Adrenal gland (tissue), 7 donors: ENCODE data around the genes AGGF1 and SCAMP1.

GRCh38 chr5:76475753-76476696, 72.9 kb downstream of the IQGAP2 start:
- PRO-cap, 3 experiments = no peak in any of the 3 experiments
- RAMPAGE, long total RNA, 4 experiments = no peak in any of the 4 experiments
- RRBS = no CpG with 5 or more reads among the region's 6 CpGs

DNA sequence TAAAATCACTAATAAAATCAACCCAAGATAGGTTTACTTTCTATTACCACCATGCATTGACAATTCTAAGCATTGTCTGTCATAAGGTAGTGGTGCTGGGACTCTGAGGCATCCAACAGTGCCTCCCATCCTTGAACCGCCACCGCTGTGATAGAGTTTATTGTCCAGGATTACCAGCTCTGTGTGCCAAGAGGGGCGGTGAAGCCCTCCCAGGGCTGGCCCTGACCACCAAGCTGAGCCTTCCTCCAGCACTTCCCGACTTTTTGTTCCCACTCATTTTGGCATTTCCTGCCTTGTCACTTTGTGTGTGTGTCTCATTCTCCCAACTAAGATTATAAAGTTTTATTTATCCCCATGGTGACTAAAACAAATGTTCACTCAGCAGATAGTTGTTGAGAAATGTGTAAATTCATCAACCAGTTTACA, 2.4 kb downstream of the F2R start:
- PRO-cap, 3 experiments = peak in 2 of 3 experiments; most common minus-strand start position 152 of the sequence (in 2)
- RAMPAGE, long total RNA, 4 experiments = no peak in any of the 4 experiments
- RRBS = no CpG with 5 or more reads among the region's 4 CpGs

GRCh38 chr5:76736232-76736640, 20.3 kb downstream of the F2R start:
- PRO-cap, 3 experiments = peak in 2 of 3 experiments; most common minus-strand start chr5:76736341 (in 2)
- RAMPAGE, long total RNA, 4 experiments = no peak in any of the 4 experiments
- RRBS = no CpG with 5 or more reads among the region's 2 CpGs

DNA sequence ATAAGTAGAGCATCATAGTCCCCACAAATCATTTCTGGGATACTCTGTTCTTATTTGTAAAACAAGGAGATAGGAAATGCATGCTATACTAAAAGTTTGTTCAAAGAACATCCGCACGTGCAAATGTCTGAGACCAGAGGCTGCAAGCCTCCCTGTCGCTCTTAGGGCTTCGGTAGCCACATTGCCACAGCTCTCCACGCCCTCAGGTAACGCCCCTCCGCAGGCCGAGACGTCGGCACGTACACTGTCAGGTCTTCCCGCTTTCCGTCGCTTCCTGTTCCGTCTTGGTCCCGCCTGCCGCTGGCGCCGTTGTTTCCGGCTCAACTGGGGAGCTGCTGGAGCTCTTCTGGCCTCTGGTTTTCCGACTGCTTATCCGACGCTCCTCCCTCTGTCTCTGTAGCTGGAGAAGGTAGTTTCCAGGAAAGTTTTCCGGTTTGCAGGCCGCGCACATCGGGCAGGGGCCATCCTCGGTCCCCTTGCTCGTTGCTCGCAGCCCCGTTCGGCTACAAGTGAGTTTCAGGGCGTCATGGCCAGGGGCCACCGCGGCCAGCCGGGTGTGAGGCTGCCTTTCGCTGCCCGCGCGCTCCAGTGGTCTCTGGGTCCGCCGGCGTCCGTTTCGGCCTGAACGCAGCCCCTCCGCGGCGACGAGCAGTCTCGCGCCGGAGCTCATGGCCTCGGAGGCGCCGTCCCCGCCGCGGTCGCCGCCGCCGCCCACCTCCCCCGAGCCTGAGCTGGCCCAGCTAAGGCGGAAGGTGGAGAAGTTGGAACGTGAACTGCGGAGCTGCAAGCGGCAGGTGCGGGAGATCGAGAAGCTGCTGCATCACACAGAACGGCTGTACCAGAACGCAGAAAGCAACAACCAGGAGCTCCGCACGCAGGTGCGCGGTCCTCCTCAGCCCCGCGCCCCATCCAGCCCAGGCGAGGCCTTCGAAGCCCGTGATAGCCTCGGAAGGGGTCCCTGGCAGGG, at the start of gene AGGF1:
Gene AGGF1 (plus strand): TSS at position 306 of the 967 bp plus-strand sequence.
- PRO-cap, 3 experiments = peak in 3 of 3 experiments; most common plus-strand start position 323 of the sequence (in 3); most common minus-strand start position 163 of the sequence (in 2)
- RAMPAGE, long total RNA, 4 experiments = start-site peak on the plus strand in 1 of 4 experiments, centred at position 297 of the sequence, 44 reads per replicate
- RRBS = 2% methylated on average over 20 of the region's 82 CpGs

DNA sequence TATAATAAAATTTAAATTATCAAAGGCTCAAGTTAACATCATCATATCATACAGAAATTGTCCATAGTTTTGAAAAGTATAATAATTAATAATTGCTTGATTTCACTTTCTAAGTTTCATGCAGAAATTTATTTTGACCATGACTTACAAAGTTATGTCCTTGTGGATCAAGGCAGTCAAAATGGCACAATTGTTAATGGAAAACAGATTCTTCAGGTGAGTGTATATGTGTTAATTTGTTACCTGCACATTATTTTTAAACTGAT, 22.3 kb downstream of the AGGF1 start:
- PRO-cap, 3 experiments = no peak in any of the 3 experiments
- RAMPAGE, long total RNA, 4 experiments = no peak in any of the 4 experiments

- PRO-cap, 3 experiments = no peak in any of the 3 experiments
- RAMPAGE, long total RNA, 4 experiments = no peak in any of the 4 experiments
- RRBS = no CpG with 5 or more reads among the region's 6 CpGs
Measured at GRCh38 chr5:77062850-77063515, 24.1 kb downstream of the ZBED3 start.

GRCh38 chr5:77770994-77771494, 5.1 kb downstream of the TBCA start:
- PRO-cap, 3 experiments = no peak in any of the 3 experiments
- RAMPAGE, long total RNA, 4 experiments = no peak in any of the 4 experiments
- RRBS = no CpG with 5 or more reads among the region's 3 CpGs

DNA sequence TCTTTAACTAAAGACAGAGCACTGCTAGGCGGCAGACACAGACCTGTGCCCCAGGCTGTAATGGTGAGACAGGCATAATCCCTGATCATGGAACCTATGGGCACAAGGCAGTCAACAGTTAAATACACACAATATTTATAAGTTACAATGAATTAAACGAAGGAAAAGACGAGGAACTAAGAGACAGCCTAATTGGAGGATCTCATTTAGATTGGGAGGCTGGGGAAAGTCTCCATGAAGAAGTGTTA, 107.5 kb upstream of the TBCA start:
- PRO-cap, 3 experiments = no peak in any of the 3 experiments
- RAMPAGE, long total RNA, 4 experiments = no peak in any of the 4 experiments
- RRBS = no CpG with 5 or more reads among the region's 3 CpGs

DNA sequence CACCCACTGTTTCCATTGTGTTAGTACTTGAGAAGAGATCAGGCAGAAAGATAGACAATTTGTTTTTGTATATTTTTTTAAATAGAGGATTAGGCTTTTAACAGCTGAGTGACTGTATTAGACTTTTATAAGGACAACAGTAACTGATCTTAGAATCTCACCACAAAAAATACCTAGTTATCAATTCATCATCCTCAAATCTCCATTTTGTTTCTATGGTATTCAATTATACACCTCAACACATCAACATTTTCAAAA, 191.0 kb downstream of the AP3B1 start:
- PRO-cap, 3 experiments = no peak in any of the 3 experiments
- RAMPAGE, long total RNA, 4 experiments = no peak in any of the 4 experiments

DNA sequence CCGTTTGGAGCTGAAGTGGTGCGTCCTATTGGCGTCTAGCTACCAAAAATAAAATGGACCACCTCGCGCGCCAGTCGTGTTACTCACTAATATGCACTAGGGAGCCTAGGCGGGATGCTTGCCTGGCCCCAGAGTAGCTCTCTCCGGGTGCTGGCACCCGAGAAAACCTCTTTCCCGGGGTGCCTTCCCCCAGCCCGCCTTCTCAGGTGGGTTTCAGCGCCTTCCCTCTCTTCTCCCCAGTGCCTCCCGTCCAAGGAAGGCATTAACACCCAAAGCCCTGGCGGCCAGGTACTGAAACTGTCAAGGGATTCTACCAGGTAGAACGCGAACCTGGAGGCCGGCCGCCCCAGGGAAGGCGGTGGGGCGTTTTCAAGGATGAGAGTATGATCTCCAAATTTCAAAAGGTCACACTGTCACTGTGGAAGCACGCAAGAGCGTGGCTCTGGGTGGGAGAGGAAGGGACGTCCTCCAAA, 1.1 kb upstream of the AP3B1 start:
- PRO-cap, 3 experiments = no peak in any of the 3 experiments
- RAMPAGE, long total RNA, 4 experiments = no peak in any of the 4 experiments
- RRBS = no CpG with 5 or more reads among the region's 24 CpGs

DNA sequence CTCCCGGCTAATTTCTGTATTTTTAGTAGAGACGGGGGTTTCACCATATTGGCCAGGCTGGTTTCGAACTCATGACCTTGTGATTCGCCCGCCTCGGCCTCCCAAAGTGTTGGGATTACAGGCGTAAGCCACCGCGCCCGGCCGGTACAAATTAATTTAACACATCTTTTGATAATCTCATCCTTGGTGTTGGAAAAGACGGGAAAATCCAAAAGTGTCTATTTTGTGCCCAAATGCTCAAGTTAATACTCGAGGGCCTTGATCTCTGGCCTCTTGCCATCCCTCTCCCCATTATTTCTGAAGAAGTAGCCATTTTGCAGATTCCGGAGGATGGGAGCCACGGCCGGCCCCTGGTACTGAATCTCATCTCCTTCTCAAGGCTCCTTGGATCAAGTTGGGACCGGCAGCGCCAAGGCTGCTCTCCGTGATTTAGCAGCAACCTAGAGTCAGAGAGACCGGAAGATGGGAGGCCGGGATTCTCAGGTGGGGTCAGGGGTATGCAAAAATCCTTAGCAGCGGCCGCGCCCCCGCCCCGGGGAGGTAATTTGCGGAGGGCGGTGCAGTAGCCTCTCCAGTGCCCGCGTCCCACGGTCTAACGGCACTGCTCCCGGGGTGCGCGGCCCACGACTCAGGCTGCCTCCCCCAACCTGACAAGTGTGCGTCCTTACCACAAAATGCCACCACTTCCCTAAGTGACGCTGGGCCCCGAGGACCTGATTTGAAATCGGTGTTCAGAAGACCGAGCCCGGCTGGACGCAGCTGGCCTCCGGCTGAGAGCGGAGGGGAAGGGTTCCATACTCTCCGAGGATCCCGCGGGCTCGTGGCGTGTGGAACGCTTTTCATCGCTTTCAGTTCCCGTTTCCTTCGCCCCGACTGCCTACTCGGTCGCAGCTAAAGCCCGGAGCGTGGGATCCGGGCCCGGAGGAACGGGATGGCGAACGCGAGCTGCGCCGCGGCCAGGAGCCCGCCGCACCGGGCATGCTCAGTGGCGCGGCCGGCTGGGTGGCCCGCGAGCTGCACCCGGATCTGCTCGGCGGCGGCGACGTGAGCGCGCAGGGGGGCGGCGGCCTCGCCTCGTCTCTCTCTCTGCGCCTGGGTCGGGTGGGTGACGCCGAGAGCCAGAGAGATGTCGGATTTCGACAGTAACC, at the start of gene SCAMP1:
Gene SCAMP1 (plus strand): TSS at position 1,072 of the 1,148 bp plus-strand sequence.
- PRO-cap, 3 experiments = peak in 3 of 3 experiments; most common plus-strand start position 985 of the sequence (in 3); most common minus-strand start position 822 of the sequence (in 2)
- RAMPAGE, long total RNA, 4 experiments = start-site peak on the plus strand in 4 of 4 experiments, centred at positions 1,037 to 1,074 of the sequence, 518 to 1,868 reads per replicate; start-site peak on the minus strand in 1 of 4 experiments, centred at position 823 of the sequence, 41 reads per replicate
- RRBS = 1% methylated on average over 31 of the region's 94 CpGs

GRCh38 chr5:78498012-78498873, 137.8 kb downstream of the SCAMP1 start:
- PRO-cap, 3 experiments = no peak in any of the 3 experiments
- RAMPAGE, long total RNA, 4 experiments = no peak in any of the 4 experiments
- RRBS = no CpG with 5 or more reads among the region's 11 CpGs

DNA sequence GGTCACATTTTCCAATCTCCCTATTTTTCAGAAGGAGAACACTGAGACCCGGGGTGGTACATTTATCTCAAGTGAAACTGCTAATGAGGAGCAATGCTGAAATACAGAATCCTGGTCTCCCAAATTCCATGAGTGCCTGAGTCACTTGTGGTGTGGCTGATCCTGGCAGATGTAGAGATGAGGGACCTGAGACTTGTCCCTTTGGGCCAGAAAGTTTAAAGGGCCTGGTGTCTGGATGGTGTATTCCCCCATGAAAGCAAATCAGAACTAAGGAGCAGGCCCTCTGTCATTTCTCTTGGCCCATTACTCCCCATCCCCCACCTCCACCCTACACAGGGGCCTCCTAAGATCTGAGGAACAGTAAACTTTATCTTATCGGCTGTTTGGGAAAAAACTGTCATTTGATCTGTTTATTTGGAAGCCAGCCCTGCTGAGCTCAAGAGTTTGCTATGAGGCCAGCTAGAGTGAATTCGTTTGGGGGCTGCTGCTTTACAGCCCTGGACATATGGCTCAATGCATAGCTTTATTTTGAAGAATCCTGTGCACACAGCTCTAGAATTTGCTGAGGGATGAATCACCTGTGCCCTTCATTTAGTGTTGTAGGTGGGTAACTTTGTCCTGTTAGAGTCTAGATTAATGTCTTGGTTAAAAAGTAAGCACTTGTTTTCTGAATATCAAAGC, 140.2 kb downstream of the LHFPL2 start:
- PRO-cap, 3 experiments = peak in 1 of 3 experiments; most common plus-strand start position 462 of the sequence (in 1); most common minus-strand start position 269 of the sequence (in 1)
- RAMPAGE, long total RNA, 4 experiments = no peak in any of the 4 experiments
- RRBS = no CpG with 5 or more reads among the region's 3 CpGs

- PRO-cap, 3 experiments = peak in 1 of 3 experiments; most common plus-strand start chr5:78548017 (in 1)
- RAMPAGE, long total RNA, 4 experiments = no peak in any of the 4 experiments
- RRBS = no CpG with 5 or more reads among the region's 21 CpGs
Measured at GRCh38 chr5:78547498-78548483, 100.8 kb downstream of the LHFPL2 start.

DNA sequence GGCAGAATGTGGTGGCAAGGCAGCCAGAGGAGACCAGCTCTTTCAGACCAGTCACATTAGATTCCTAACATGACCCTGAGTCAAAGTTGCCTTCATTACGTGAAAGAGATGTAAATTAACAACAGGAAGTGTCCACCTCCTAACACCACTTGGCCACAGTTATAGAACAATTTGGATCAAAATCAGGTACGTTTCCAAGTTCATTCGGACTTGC, 91.2 kb downstream of the LHFPL2 start:
- PRO-cap, 3 experiments = no peak in any of the 3 experiments
- RAMPAGE, long total RNA, 4 experiments = no peak in any of the 4 experiments
- RRBS = no CpG with 5 or more reads among the region's 3 CpGs

DNA sequence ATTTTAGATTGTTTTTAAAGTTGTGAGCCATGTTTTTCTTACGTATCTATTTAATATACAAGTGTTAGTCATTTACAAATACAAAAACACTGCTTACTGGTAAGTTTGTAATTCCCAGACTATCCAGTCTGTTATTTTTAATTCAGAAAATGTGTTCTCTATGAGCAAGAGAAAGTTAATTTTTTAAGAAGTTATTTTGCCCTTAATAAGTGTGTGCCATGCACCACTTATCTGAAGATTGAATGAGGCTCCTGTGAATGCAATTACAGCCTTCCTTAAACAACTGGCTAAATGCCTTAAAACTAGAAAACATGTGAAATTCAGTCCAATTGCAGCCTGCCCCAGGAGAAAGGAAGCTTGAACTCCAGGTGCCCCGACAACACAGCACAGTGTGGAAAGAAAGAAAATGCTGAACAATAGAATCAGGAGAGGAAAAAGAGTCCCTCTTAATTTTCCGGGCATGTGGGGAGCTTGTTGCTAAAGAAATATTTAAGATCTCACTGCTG, 8.9 kb downstream of the LHFPL2 start:
- PRO-cap, 3 experiments = no peak in any of the 3 experiments
- RAMPAGE, long total RNA, 4 experiments = no peak in any of the 4 experiments
- RRBS = no CpG with 5 or more reads among the region's 3 CpGs

DNA sequence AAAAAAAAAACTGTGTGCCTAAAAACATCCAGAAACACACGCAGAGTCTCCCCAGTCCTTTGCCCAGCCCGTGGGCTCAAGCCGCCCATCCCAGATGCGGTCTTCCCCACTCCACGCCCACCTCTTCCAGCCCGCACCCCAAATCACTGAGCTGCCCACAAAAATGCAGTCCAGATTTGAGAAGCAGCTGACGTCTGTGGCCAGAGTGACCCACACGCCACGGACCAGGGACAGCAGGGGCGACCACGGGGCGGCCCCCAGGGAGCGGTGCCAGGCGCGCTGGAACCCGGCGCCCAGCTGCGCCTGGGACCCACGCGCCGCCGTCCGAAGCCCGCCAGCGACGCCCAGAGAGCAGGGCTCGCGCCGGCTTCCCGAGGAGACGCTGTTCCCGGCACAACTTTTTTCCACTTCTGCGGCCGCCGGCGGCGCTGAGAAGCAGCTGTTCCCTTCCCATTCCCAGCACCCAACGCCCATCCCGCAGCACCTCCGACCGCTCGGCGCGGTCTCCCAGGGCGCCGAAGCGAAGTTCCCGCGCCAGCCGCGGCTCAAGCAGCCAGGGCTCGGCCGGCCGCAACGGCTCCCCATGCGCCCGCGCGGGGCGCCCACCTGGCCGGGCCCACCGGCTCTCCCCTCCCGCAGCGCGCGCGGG, 617 bp downstream of the LHFPL2 start:
- PRO-cap, 3 experiments = peak in 3 of 3 experiments; most common plus-strand start position 396 of the sequence (in 3); most common minus-strand start position 196 of the sequence (in 1)
- RAMPAGE, long total RNA, 4 experiments = no peak in any of the 4 experiments
- RRBS = 1% methylated on average over 28 of the region's 67 CpGs

- PRO-cap, 3 experiments = no peak in any of the 3 experiments
- RAMPAGE, long total RNA, 4 experiments = no peak in any of the 4 experiments
- RRBS = no CpG with 5 or more reads among the region's 10 CpGs
Measured at GRCh38 chr5:78709993-78710387, 61.4 kb upstream of the LHFPL2 start.

GRCh38 chr5:78720433-78720982, 71.9 kb upstream of the LHFPL2 start:
- PRO-cap, 3 experiments = no peak in any of the 3 experiments
- RAMPAGE, long total RNA, 4 experiments = no peak in any of the 4 experiments
- RRBS = no CpG with 5 or more reads among the region's 6 CpGs

GRCh38 chr5:79032134-79032849, 37.2 kb downstream of the DMGDH start:
- PRO-cap, 3 experiments = no peak in any of the 3 experiments
- RAMPAGE, long total RNA, 4 experiments = no peak in any of the 4 experiments
- RRBS = no CpG with 5 or more reads among the region's 14 CpGs